Placental pericyte (primary cell): ENCODE measurements around the genes FLT3LG, CPT1C, FUZ and MYH14.

DNA sequence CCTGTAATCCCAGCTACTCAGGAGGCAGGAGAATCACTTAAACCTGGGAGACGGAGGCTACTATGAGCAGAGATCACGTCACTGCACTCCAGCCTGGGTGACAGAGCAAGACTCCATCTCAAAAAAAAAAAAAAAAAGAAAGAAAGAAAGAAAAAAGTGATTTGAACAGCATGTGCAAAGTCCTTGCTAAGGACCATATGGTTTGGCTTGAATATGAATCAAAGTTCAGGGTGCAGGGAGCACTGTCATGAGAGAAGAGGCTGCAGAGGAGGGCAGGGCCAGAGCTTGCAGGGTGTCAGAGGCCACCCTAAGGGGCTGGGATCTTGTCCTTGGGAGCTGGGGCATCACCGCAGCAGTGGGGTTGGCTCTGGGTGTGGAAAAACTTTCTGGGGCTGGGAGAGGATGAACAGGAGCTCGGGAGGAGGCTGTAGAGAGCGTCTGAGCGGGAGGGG, 2.8 kb downstream of the TRPM4 start:
- CAGE, long polyA plus RNA, result no peak

DNA sequence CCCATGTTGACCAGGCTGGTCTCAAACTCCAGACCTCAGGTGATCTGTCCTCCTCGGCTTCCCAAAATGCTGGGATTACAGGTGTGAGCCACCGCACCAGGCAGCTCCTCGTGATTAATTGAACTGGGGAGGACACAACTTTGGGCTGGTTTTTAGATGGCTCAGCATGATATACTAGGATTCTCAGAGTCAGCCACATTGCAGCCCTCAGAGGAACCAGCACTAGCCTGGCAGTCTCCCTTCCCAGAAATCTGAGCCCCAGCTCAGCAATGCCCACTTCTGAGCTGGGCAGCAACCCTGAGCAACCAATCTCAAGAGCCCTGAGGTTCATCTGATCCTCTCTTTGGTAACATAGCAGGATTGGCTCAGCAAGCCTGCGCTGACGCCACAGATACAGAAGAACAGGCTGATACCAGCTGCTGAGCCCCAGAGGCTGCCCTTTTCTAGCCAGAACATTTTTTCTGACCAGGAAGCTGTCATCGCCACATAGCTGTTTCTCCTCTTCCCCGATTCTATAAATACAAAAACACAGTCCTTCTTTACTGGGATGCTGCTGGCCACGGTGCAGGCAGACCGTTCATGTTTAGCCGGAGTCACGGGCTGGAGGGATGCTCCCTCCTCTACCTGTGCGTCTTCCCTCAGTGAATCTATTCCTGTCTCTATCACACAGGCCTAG, 59.7 kb downstream of the TRPM4 start:
- CAGE, long polyA plus RNA, result no peak

- CAGE, long polyA plus RNA, result no peak
Measured at GRCh38 chr19:49339282-49339868, 4.2 kb downstream of the CD37 start.

DNA sequence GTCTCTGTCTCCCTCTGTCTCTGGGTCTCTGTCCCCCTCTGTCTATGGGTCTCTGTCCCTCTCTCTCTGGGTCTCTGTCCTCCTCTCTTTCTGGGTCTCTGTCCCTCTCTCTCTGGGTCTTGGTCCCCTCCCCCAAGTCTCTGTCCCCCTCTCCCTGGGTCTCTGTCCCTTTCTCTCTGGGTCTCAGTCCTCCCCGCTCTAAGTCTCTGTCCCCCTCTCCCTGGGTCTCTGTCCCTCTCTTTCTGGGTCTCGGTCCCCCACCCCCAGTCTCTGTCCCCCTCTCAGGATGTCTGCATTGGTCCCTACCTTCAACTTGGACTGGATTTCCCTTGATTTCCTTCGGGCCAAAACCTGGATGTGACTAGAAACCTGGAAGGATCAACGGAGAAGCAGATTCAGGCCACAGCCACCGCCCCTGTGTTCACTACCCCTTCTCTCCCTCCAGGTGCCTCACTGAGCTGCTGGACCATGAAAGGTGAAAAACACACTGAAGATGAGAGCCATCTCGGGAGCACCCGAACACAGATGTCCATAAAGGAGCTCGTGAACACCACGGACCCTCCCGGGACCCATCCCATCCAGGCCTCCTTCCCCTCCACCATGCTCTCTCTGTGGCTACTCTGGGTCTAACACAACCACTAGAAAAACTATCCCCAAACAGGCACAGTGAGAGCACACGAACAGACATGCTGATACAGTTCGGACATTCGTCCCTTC, 5.1 kb downstream of the TEAD2 start:
- CAGE, long polyA plus RNA, result no peak

DNA sequence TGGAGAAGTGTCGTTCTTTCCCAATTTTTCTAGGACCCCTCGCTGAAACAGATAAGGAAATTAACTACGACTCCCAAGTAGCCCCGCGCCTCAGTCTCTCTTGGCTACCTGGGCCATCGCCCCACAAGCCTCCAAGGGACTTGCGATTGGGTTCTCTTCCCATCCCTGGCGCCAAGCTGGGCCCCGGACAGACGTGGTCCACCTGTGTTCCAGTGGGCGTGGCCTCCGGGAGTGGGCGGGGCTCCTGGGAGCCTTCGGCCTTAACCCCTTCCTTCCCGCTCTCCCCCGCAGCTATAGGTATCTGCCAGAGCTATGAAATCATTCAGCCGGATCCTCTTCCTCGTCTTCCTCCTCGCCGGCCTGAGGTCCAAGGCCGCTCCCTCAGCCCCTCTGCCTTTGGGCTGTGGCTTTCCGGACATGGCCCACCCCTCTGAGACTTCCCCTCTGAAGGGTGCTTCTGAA, 962 bp downstream of the GFY start:
- CAGE, long polyA plus RNA, result no peak

GRCh38 chr19:49431412-49431907, 6.3 kb downstream of the GFY start:
- CAGE, long polyA plus RNA, result no peak

GRCh38 chr19:49473680-49474892, at the start of gene FLT3LG:
TSS of gene FLT3LG (plus strand) at chr19:49474215.
- CAGE, long polyA plus RNA, result no peak

- CAGE, long polyA plus RNA, result no peak
Measured at GRCh38 chr19:49475281-49475556, 1.2 kb downstream of the FLT3LG start.

GRCh38 chr19:49490131-49490698, 2.8 kb downstream of the RPL13A start:
- CAGE, long polyA plus RNA, result no peak

GRCh38 chr19:49497834-49498794, 1.9 kb downstream of the RPS11 start:
- CAGE, long polyA plus RNA, result no peak

GRCh38 chr19:49520403-49521067, 7.3 kb upstream of the RCN3 start:
- CAGE, long polyA plus RNA, result no peak

- CAGE, long polyA plus RNA, result no peak
Measured at GRCh38 chr19:49594444-49595188, 3.6 kb downstream of the PRR12 start.

DNA sequence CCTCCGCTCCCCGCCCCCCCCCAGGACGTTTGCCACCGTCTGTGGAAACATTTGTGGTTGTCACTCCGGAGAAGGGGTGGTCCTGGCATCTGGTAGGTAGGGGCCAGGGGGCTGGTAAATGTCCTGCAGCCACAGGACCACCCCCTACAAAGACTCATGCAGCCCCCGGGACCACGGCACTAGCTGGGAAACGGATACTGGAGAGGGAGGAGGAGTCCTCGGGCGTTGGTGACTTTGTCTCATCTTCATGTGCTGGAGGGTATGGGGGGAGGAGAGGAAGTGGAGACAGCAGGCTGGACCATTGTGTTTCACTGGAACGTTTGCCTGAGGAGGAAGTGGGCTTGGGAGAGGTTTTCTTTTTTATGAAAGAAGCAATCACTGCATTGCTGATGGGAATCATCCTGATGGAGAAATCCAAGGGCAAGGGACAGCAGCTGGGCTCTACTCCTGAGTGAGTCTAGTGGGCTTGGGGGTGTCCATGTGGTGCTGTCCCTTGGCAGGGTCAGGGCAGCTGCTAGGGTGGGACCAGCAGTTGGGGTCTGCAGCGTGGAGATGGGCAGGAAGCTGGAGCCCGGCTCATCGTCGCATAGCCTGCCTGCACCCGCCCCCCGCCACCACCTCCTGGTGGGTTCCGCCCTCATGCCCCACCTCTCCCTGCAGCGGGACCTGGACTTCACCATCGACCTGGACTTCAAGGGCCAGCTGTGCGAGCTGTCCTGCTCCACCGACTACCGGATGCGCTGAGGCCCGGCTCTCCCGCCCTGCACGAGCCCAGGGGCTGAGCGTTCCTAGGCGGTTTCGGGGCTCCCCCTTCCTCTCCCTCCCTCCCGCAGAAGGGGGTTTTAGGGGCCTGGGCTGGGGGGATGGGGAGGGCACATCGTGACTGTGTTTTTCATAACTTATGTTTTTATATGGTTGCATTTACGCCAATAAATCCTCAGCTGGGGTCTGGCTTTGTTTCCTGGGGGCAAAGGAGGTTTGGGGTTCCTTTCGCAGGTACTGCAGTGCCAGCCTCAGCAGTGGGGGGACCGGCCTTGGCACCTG, 1.6 kb upstream of the ADM5 start:
- CAGE, long polyA plus RNA, result no peak

DNA sequence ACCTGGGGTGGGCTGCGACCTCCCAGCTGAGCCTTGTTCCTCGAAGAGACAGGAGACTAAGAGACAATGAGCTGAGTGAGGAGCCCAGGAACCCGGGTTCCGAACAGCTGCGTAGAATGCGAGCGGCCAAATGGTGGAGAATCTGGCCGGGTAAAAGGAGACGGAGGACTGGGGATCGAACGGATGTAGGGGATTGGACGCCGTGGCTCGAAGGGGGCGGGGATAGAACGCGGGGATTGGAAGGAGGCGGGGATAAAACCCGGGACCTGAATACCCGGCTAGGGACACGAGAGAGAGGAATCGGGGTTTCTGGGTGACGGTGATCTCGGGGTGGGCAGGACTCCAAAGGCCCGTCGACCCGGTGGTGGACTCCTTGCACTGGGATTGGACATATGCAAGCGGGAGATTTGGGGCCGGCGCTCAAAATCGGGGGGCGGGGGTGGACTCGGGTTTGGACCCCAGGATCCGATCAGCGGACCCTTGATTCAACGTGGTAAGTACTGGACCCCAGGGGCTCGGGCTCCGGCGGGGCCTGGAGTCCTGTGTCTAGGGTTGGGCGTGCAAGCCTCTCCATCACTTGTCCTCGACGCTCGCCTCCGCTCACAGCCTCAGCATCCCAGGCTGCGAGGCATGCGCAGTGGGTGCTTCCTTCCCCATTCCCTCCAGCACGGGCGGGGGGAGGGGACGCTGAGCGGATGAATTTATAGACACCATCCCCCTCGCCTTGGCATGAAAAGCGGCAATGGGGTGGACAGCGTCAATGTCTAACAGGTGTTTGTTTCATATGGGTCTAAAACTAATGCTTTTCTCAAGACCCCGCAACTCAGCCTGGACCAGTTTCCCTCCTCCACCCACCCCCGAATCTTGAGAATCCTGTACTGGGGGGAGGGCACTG, at the start of gene CPT1C:
TSS of gene CPT1C (plus strand) at position 269 of the 895 bp plus-strand sequence.
- CAGE, long polyA plus RNA, result no peak

DNA sequence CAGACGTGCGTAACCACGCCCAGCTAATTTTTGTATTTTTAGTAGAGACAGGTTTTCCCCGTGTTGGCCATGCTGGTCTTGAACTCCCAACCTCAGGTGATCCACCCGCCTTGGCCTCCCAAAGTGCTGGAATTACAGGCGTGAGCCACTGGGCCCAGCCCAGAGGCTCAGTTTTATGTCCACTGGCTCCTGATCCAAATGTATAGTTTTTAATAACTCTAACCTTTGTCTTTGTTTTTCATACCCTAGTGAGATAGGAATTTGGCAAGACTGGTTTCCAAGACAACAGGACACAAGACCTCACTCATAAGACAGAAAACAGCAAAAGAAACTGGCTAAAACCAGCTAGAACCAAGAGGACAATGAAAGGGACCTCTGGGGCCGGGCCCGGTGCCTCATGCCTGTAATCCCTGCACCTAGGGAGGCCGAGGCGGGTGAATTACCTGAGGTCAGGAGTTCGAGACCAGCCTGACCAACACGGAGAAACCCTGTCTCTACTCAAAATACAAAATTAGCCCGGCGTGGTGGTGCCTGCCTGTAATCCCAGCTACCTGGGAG, 27.6 kb downstream of the CPT1C start:
- CAGE, long polyA plus RNA, result no peak

DNA sequence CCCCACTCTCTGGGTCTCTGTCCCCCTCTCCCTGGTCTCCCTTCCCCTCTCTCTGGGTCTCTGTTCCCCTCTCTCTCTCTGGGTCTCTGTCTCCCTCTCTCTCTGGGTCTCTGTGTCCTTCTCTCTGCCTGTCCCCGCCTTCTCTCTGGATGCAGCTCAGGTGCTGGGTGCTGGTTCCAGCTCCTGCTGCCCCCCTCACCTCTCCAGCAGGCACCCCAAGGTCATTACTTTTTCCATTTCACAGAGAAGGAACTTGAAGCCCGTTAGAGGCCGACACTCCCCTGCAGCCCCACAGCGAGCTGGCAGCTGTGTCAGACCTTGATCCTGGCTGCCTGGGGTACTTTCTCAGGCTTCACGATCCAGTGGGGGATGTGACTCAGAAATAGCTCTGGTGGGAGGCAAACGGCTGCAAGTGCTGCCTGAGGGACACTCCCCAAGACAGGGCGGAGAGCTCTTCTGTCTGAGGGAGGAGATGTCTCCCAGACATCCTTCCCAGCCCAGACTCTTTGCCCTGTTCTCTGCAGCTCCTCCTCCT, 4.9 kb downstream of the TSKS start:
- CAGE, long polyA plus RNA, result no peak

- CAGE, long polyA plus RNA, result no peak
Measured at GRCh38 chr19:49812991-49814067, at the start of gene FUZ. TSS of gene FUZ (minus strand) at chr19:49813292.

- CAGE, long polyA plus RNA, result no peak
Measured at GRCh38 chr19:50015831-50016147, 9.4 kb downstream of the VRK3 start.

DNA sequence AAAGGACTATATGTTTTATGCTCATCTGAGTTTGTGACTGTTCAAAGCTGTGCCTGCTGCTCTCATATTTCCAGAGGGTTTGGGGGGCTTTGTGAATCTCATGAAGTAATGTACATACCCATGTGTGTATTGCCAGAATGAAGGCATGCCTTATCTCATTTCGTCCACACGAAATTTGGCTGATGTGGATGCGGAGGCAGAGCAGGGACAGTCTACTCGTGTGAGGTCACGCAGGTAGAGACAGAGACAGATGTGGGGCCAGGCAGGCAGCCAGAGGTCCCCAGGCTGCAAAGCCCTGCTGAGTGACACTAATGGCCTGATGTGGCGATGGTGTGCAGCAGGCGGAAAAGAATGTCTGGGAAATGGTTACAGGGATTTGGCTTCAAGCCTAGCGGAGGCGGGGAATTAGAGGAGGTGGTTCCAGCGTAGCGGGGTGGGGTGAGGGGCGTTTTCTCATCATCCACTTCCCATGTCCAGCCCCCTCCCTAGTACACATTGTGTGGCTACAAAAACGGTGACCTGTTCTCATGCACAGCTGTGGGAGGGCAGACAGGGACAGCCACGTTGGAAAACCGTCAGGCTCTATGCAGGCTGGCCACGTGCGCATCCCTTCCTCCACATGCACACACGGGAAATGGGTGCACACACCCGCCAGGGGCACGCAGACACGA, 4.3 kb upstream of the IZUMO2 start:
- CAGE, long polyA plus RNA, result no peak

DNA sequence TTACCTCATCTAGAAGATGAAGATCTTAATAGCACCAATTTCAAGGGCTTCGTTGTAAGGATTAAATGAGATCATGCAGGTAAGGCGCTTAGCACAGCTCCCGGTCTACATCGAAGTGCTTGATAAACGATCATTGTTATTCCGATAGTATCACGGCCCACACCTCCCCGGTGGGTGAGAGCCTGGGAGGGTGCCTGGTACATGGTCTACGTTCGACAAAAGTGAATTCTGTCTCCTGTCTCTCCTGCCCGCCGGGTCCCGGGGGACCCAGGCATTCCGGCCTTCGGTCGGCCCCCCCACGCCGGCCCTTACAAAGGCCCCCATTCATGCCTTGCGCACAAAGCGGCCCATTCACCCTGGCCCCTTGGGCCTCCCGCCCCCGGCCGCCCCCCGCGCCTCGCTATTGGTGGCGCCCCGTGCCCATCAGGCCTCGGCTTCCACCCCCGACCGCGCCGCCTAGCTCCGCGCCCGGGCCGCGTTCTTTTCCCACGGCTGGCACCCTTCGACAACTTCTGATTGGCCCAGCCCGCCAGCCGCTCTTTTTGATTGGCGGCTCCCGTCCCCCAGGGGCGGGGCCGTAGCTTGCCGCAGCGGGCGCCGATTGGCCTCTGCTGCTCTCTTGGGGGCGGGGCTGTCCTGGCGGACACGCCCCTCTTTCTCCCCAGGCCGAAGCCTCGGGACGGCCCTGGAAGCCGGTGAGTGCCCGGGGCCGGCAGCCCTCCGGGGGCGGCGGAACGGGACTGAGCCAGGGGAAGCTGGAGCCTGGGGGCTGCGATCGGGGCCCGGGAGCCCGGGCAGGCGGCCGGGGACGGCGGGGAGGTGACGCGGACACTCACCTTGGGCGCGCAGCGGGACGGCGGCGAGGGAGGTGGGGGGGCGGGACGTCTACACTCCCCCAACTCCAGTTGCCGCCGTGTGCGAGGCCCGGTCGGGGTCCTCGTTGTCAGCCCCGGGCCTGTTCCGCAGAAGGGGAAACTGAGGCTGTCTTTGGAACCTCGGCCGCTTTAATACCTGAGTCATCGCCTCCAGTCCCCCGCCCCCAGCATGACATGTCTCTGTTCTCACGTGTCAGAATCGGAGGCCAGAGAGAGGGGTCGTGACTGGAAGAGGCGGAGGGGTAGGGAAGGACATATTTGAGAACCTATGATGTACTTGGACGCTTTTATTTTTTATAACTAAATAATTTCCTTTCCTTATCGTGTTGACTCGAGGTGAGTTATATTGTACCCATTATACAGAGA, at the start of gene MYH14:
TSS of gene MYH14 (plus strand) at position 646 of the 1,241 bp plus-strand sequence.
- CAGE, long polyA plus RNA, result no peak